Thoracic aorta endothelial cell (primary cell): Measurements from ENCODE around the genes USP50, SPPL2A, MYO5C and NEDD4.

DNA sequence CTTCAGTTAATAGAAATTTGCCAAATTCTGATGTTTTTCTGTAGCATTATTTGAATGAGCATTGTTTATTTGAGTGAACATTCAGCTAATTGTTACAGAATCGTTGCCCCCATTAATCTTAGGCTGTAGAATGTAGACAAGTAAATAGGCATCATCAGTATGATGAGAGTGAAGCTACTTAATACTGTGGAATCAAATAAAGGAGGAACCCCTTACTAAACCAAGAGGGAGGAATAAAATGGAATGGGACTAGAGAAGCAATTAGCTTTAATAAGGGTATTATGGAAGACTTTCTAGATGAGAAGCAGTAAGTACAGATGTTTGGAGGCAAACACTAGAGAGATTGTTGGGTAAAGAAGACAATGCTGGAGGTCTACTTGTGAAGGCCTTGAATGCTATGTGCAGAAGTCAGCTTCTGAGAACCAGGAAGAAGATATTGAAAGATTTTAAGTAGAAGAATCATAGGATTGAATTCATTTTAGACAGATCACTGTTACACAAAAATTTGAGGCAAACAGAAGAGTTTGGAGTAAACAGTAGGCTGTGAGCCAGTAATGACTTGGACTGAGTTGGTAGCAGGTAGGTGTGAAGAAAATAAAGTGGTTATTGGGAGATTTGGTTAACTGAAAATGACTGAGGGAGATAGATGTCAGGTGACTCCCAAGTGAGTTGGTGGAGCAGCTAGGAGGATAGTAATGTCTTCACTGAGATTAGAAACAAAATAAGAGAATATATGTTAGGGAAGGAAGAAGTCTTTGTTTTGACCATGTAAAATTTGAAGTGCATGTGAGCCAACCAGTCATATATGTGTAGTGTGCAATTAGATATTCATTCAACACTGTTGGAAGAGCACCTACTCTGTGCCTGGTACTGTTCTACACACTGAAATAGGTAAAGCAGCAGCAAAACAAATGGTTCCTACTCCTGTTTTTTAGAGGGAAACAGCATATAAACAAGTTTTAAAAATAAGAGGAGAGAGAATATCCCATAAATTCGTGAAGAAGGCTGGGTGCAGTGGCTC lies 1.7 kb upstream of the GABPB1 start:
- CAGE, long polyA plus RNA = no peak

GRCh38 chr15:50546446-50546968 lies at the start of gene USP50:
Gene USP50 (minus strand): TSS chr15:50546666.
- CAGE, long polyA plus RNA = no peak

DNA sequence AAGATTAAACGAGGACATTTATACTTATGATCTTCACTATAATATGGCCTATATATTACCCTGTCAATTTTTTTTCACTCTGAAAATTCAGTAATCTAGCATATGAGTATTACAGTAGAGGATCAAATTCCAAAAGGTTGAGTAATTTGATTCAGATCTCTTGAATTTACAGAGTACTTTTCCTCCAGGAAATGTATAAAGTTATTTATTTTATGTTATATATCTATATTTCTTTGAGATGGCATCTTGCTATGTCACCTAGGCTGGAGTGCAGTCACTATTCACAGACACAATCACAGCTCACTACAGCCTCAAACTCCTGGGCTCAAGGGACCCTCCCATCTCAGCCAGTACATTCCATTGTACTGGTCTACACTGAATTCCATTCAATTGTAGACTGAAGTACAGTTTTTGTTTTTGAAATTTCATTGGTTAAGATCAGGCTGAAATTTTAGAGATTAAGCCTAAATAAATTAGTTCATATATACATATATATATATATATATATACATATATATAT lies 16.3 kb upstream of the TRPM7 start:
- CAGE, long polyA plus RNA = no peak

GRCh38 chr15:50765074-50766346 lies at the start of gene SPPL2A:
Gene SPPL2A (minus strand): TSS chr15:50765706.
- CAGE, long polyA plus RNA = no peak

GRCh38 chr15:51619249-51620260 lies 3.0 kb downstream of the DMXL2 start:
- CAGE, long polyA plus RNA = no peak

GRCh38 chr15:52134444-52135201 lies 22.0 kb upstream of the BCL2L10 start:
- CAGE, long polyA plus RNA = no peak

DNA sequence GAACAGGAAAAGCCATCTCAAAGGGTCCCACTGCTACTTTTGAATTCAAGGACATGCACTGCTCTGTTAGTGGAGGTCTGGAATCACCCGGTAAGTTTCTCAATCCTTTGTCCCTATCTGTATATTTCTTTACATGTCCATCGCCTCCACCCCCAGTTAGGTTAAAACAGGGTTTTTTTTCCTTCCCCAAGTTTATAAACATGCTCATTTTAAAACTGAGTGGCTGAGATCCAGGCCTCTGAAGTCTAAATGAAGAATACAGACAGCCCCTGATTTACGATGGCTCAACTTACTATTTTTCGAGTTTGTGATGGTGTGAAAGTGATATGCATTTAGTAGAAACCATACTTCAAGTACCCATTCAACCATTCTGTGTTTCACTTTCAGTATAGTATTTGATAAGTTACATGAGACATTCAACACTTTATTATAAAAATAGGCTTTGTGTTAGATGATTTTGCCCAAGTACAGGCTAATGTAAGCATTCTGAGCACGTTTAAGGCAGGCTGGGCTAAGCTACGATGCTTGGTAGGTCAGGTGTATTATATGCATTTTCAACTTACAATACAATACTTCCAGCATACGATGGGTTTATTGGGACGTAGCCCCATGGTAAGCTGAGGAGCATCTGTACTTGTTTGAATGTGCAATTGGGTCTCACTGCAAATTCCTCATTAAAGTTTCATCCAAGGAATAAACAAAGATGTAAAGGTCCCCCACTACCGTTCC lies 30.6 kb upstream of the GNB5 start:
- CAGE, long polyA plus RNA = no peak

DNA sequence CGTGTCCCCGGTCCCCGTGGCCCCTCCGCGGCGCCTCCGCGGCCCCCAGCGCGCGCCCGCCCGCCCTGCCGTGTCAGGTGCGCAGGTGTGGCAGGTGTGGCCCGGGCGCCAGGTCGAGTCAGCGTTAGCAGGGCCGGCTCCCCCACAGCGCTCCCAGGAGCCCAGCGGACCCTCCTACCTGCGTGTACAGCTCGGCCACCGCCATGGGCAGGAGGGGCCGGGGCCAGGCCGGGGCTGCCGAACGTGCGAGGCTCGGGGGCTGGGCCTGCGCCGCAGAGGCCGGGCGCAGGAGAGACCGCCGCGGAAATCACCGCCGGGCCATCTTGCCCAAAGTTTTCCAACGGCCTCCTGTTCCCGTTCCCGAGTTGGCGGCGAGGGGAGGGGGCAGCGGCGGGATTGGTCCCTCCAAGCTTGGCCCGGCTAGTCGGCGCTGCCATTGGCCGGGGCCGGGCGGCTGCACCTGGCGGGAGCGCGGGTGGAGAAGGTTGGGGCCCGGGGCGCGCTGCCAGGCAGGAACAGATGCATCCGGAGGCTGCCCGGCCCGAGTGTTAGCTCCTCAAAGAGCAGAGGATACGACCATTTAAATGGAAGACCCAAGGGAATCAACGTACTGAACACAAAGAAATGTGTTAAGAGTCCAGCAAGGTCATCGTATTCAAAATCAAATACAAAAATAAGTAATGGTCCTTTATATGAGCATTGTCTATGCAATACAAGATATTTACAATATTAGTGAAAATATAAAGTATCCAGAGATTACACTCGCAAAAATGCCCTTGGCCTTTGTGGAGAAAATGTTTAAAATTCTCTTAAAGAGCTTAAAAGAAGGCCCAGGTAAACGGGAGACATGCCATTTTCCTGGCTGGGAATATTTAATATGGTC lies at the start of gene MYO5C:
Gene MYO5C (minus strand): TSS at position 373 of the 883 bp plus-strand sequence.
- CAGE, long polyA plus RNA = no peak

GRCh38 chr15:52427887-52428086 lies 100.9 kb downstream of the MYO5A start:
- CAGE, long polyA plus RNA = no peak

DNA sequence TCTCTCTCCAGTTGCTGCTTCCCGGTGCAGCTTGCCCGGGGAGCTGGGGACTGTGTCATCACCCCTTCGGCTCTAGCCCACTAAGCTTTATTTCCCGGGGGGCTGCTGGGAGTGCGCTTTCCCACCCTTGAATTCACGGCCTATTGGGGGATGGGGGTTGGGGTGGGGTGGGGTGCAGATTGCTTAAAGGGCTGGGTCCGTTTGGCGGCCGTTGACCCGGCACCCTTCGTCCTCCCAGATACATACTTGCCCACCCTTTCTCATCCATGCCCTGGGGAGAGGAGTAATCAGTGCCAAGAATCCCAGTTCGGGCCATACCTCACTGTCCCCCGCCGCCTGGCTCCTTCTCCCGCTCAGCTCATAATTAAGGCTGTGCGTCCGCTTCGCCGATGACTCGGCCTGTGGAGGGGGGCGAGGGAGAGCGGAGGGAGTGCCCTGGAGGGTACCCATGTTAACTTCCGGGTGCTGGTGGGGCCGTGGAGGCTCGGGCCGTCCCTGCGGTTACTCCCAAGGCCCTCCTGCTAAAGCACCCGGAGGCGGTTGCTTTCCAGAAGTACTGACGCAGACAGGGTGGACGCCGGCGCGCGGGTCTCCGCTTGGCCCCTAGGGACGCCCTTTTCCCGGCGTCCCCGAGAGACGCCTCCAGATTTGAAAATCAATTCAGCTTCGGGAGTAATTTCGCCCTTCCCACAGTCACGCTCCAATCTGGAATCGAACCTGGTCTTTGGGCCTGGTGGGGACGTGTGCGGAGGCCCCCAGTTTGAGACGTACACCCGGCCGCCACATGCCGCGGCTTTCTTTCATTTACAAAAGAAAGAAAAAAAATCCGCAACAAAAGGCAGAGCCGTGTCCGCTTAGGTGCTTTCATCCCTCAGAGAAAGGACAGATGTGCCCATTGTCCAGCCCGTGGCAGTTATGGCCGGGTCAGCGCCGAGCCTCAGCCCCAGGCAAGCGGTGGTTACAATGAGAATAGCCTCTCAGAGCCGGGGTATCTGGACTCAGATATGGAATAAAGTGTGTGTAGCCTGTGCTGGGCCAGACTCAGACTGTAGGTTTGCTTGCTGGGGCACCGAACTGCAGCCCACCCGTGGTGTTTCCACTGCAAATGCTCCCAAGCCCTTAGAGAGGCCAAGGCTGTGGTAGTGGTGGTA lies 950 bp upstream of the ONECUT1 start:
- CAGE, long polyA plus RNA = no peak

- CAGE, long polyA plus RNA = no peak
Observed at GRCh38 chr15:52803256-52804337, 13.5 kb upstream of the ONECUT1 start.

DNA sequence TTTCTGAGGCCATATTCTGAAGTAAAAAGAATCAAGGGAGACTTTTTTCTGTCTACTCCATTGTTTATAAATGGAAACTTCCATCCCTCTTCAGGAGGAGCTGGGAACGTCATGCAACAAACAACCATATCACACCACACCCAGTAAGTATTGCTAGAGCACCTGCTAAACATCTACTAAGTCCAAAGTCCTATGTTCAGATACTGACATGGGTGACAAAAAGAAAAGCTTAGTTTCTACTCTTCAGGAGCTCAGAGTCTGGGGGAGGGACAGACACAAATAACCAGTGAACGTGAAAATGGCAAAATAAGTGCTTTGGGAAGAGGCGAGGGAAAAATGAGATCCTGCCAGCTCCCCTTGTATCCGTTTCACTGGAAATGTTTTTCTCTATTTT lies 324.9 kb upstream of the ONECUT1 start:
- CAGE, long polyA plus RNA = no peak

DNA sequence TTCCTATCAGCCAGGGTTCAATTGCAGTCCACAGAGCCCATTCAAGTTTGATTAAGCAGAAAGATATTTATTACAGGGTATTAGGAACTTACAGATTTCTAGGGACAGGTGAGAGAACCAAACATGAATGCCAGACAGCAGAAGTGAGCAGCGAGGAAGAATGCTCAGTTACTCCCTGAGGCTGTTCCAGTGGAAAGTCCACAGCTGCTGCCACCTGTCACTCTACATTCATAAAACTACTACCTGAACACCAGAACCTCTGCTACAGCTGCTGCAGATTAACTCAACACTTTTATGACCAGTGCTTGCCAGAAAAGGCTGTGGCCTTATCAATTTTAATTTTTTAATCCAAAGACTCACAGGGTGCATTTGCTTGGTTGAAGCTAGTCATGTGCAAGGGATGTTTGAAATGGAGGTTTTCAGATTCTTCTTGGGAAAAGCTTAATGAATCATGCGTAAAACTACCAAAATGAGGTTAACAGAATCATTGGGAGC lies 325.5 kb upstream of the ONECUT1 start:
- CAGE, long polyA plus RNA = no peak

DNA sequence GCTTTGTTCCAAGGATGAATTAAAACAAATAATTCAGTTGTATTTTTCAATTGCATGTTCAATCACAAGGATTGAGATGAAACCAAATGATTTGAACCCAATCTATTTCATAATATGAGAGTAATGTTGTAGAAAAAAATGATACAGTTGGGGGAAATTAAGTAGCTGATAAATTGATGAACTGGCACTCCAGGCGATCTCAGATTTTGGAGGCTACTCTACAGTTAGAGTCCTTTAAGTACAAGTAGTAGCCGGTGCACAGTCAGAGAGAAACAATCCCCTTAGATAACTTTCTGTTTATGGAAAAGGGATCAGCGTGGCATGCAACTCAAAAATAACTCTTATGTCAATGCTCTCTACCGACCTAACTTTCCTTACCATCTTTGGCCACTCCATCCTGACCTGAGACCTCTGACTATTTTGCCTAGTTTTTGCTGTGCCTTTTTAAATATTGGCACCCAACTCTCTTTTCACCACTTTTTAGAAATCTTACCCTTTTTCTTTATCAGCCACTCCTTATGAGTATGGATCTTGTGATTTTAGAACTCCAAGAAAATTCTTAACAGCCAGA lies 299.6 kb downstream of the UNC13C start:
- CAGE, long polyA plus RNA = no peak

- CAGE, long polyA plus RNA = no peak
Observed at GRCh38 chr15:55279537-55280694, 9.7 kb downstream of the RAB27A start.

GRCh38 chr15:55395484-55395739 lies 12.7 kb downstream of the CCPG1 start:
- CAGE, long polyA plus RNA = no peak

DNA sequence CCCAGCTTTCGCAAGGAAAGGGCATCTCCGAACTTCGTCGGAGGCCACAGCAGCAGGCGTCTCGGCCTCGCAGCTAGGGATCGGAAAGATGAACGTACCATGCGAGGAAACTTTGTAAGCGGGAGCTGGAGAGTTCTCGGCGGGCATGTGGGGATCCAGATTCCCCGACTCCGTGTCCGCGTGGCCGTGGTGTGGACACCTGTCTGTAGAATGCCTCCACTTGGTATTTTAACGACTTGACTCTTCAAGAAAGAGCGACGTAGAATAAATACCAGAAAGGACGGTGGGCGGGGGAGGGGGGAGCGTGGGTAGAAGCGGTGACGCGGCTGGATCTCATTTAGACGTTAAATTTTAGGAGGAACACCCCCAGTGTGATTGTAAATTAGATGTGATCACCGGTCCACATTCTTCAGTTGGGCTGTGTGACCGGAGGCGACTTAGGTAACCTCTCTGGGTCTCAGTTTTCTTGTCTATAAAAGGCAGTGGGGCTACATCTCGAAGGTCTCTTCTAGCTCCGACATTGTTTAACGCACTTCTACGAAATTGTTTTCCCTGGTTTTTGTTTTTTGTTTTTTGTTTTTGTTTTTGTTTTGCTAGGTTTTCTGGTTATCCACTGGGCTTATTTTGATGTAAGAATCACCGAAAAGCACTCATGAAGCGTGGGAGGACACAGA lies 698 bp upstream of the PYGO1 start:
- CAGE, long polyA plus RNA = no peak

- CAGE, long polyA plus RNA = no peak
Observed at GRCh38 chr15:55647147-55647467, 59.0 kb upstream of the PYGO1 start.

DNA sequence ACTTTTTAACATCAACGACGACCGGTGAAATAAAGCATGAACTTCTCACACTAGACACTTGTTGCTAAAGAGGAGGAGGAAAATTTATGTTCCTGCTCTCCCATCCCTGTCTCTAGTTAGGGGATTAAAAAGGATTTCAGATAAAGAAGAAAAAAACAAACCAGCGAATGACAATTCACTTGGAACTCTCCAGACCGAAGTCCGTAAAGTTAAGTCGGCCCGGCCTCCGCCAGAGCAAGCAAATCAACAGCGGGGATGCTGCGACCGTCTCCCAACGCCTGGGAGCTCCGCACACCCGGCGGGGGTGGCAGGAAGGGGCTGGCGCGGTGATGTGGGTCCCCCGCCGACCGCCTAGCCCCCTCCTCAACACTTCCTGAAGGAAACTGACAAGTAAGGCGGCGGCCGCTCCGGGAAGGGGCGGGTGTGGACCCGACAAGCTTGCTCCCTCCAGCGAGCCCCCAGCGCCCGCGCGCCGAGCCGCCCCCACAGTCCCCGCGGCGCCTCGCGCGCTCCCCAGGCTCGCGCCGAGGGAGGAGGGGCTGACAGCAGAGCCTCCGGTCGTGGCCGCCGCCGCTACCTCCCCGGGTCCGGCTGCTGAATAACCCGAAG lies 440 bp downstream of the NEDD4 start:
- CAGE, long polyA plus RNA = no peak

DNA sequence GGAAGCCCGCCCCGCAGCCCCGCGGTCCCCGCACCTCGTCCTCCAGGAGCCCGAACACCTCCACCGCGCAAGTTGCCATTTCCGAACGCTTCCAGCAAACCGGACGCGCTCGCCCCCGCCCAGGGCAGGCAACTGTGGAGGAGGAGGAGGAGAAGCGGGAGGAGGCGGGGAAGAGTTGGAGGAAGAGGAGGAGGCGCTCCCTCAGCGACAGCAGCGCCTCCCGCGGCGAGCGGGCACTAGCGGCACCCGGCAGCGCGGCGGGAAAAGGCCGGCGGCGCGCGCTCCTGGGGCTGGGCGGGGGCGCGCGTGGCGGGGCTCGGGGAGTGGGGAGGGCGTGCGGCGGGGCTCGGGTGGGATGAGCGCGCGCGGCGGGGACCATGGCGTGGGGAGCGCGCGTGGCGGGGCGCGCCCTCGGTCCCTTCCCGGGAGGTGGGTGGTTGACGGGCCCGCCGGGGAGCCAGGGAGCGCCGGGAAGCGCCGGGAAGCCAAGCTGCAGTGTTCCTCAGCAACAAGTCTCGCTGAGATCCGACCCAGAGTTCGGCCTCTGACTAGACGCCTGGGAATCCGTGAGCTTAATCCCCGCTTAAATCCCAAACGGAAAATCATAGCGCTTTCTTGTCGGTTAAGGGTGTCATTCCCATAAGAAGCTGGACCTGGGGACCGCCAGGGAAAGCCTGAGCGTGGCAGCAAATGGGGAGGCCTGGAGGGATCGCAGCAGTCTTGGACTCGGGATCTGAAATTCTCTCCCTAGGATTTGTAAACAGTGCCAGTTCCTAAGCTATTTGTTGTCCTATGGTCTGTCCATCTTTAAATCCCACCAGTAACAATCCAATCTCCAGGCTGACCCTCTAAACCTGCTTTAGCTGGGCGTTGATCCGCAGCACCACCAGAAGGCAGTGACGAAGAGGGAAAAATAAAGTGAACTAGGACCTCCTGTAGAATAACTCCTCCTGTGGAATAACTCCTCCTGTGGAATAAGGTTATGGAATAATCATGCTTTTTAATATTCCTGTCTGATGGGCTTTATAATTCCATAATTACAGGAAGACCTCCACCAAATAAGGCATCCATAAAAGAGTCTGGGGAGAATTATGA lies at the start of gene NEDD4:
Gene NEDD4 (minus strand): TSS at position 136 of the 1,095 bp plus-strand sequence.
- CAGE, long polyA plus RNA = no peak